GM06990 (cell line): Measurements from ENCODE around the genes NAXD, ANKRD10 and ARHGEF7.

DNA sequence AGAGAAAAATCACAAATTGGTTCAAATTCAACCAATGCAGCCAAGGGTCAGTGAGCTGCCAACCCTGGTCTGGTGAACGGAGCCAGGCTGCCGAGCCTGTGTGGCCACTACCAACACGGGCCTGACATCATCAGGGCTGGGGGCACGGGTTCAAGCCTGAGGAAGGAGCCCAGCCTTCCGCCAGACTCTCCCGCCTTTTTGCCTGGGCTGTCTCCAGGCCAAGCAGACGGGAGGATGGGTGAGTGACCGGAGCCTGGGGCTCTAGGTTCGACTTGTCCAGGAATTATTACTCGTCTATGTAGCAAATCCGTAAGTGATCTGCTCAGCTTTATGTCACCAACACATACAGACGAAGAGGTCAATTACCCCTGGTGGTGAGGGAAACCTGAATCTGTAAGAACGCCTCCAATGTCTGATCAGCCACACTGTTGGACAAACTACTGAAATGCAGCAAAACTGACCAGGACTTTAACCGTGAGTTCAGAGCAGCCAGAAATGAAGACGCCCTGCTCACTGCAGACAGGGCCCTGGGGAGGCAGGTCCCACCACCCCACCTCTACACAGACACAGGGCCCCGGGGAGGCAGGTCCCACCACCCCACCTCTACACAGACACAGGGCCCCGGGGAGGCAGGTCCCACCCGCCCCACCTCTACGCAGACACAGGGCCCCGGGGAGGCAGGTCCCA lies 31.8 kb downstream of the RAB20 start:
- RRBS, result 56% methylated on average over 1 of the region's 20 CpGs

DNA sequence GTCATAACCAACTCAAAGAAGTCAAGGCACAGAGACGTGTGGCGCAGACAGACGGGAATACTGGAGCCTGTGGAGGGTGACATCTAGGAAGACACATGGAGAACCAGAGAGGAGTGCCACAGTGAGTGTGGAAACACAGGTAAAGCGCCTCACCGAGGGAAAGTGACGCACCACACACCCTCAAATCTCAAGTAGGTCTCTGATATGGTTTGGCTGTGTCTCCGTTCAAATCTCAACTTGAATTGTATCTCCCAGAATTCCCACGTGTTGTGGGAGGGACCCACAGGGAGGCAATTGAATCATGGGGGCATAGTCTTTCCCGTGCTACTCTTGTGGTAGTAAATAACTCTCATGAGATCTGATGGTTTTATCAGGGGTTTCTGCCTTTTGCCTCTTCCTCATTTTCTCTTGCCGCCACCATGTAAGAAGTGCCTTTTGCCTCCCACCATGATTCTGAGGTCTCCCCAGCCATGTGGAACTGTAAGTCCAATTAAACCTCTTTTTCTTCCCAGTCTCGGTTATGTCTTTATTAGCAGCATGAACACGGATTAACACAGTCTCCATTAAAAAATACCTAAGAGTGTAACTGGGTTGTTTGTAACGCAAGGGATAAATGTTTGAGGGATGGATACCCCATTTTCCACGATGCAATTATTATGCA lies 16.8 kb downstream of the RAB20 start:
- RRBS, result no CpG with 5 or more reads among the region's 14 CpGs

DNA sequence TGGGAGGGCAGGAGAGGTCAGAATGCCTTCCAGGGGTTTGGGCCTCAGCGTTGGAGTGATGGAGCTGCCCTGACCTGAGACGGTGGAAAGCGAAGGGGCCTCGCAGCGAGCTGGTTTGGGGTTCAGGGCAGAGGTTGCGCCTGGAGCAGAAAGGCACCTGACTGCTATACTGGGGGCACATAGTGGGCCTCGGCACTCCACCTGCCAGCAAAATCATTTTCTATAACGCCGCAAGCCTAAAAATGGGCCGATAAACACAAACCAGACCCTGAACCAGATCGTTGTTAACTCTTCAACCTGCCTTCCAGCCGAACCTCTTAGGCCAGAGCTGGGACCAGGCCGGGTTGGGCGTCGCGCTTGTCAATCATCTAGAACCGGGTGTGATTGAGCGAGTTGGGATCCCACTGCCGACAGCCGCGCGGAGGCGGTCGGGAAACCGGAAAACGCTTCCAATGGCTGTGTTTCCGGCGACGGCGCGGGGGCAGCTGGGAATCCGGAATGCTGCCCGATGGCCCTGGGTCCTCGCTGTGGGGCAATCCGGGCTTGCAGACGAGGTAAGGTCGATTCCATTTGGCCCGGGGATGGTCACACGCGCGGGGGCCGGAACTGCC lies at the start of gene NAXD:
Gene NAXD (plus strand): TSS at position 452 of the 611 bp plus-strand sequence.
- RRBS, result 4% methylated on average over 13 of the region's 42 CpGs

- RRBS, result no CpG with 5 or more reads among the region's 5 CpGs
These were observed 1.8 kb downstream of the NAXD start for GRCh38 chr13:110617075-110617691.

DNA sequence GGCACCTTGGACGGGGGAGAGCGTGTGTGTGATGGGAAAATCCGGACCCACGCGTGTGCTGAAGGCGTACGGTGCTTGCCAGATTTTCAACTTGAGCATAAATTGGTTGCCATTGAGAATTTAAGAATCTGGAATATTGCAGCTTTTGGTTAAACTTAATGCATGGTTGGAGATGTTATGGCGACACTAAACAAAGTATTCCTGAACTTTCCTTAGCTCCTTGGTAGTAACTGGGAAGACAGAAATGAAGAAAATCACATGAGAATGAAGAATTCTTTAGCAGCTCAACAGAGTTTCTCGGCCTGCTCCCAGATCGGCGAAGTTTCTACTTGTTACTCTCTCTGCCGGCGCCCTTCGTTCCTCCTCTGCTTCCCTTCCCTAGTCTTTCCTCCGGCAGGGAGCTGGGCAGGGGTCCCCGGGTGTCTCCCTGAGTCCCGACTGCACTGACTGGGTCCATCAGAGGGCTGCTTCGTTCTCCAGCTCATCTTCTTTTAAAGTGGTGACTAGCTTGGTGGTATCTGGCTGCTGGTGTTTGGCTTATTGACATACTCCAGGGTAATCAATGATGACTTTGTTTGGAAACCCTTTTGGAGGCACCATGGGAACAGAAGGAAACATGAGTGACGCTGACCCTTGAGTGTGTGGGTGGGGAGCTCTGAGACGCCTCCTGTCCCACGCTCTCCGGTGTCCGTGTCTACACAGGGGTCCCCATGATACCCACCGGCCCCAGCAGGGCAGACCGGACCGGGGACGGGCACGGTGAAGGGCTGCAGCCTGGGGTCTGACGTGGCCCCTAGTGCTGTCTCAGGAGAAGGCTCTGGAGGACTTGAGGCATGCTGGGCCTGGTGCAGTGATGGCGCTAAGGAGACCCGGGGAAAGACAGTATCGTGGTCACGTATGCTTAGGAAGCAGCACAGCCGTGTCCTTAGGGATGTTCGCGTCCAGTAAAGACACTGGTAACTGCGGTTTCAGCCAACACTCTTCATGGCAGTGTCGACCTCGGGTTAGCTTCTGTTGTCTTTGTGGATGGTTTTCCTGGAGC lies 23.5 kb downstream of the NAXD start:
- RRBS, result 99% methylated on average over 2 of the region's 39 CpGs

DNA sequence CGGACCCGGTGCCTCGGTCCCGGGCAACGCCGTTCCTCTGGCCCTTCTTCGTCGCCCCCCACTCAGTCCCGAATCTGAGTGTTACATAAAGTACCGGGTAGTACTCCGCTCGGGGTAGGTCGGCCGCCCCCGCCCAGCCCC lies 1.1 kb downstream of the ING1 start:
- RRBS, result 3% methylated on average over 12 of the region's 15 CpGs

DNA sequence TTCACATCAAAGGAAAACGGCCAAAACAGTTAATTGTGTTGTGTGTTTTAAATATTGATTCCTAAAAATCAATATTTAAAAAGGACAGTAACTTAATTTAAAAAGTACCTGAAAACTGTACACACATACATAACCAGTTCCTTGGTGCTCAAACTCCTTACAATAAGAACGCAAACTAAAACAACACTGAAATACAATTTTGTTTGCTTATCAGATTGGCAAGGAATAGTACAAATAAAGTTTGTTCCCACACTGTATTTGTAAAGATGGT lies 96.3 kb downstream of the ING1 start:
- RRBS, result no CpG with 5 or more reads among the region's 2 CpGs

DNA sequence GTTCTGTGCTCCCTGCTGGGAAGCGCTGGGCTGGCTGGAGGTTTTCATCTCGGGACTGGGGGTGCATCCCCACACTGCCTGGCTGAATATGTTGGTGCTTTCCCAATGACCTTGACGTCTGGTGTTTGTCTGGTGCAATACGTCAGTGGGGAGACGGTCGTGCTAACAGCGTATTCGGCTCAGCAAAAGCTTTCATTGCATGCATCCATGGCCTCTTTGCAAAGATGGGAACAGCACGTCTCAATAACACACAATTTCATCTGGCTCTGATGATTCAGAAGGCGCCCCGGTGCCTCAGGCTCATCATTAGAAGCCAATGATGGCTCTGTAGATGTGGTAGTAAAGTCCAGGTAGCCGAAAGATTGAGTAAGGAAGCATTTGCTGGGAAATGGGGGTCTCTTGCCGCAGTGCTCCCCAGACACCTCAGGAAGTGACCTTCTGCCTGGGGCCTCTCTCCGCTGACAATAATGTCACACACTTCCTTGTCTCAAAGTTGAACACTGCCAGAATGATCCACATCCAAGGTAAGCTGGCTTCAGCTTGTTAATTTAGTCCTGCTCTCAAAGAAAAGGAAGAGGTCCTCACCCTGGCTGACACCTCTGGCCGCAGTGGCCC lies 97.7 kb downstream of the ING1 start:
- RRBS, result no CpG with 5 or more reads among the region's 15 CpGs

DNA sequence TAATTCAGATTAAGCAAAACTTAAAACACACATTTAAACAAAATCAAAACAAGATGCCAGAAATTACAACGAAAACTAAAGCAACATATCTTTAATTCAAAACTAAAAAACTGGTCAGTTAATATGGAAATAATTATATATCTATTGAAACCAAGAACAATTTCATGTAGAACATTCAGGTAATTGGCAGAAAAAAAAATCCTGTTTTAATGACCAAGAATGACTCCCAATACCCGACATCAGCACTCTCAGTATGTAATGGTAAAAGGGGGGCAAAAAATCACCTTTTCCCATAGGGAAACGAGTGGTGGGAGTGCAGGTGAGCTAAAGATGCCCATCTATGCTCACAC lies 24.8 kb downstream of the ANKRD10 start:
- RRBS, result no CpG with 5 or more reads among the region's 3 CpGs

- RRBS, result no CpG with 5 or more reads among the region's 15 CpGs
These were observed 22.2 kb downstream of the ANKRD10 start for GRCh38 chr13:110892308-110893525.

- RRBS, result no CpG with 5 or more reads among the region's 9 CpGs
These were observed 2.2 kb downstream of the ANKRD10 start for GRCh38 chr13:110912664-110913098.

DNA sequence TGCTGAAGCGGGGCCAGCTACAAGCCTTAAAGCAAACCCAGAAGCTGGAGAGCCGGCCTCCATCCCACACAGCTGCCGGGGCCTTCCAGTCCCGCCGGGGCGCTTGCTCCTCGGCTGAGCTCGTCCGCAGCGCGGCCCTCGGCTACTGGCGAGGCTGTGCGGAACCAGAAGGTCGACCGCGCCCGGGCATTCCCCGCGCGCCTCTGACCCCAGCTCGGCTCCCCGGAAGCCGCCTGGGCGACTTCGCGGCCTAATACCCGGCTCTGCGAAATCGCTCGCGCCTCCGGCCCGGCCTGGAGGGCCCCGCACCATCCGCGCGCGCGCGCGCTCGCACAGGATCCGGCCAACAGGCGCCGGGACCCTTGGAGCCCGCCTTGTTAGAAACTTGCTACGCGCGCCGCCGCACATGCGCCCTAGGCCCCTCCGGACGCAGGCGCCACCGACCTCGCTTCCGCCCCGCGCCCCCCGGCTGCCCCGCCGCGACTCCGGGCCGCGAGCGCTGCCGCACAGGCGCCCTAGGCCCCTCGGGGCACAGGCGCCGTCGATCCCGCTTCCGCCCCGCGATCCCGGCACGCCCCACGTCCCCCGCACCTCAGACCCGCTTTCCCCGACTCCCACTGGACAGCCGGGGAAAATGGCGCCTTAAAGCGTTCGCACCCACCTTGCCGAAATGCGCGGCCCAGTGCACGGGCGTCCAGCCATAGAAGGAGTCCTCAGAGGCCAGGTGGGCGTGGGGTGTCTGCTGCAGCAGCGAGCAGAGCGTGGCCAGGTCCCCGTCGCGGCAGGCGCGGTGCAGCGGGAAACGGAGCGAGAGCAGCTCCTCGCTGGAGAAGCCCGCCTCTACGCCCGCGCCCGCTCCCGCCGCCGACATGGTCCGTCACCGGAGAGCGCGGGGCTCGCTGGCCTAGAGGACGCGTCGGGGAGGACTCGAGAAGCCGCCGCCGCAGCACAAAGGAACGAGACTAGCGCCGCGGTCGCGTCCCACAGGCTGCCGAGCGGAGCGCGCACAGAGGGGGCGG lies at the start of gene ANKRD10:
Gene ANKRD10 (minus strand): TSS at position 1,006 of the 1,019 bp plus-strand sequence.
- RRBS, result 4% methylated on average over 69 of the region's 137 CpGs

GRCh38 chr13:110965564-110965947 lies 50.7 kb upstream of the ANKRD10 start:
- RRBS, result no CpG with 5 or more reads among the region's 6 CpGs

DNA sequence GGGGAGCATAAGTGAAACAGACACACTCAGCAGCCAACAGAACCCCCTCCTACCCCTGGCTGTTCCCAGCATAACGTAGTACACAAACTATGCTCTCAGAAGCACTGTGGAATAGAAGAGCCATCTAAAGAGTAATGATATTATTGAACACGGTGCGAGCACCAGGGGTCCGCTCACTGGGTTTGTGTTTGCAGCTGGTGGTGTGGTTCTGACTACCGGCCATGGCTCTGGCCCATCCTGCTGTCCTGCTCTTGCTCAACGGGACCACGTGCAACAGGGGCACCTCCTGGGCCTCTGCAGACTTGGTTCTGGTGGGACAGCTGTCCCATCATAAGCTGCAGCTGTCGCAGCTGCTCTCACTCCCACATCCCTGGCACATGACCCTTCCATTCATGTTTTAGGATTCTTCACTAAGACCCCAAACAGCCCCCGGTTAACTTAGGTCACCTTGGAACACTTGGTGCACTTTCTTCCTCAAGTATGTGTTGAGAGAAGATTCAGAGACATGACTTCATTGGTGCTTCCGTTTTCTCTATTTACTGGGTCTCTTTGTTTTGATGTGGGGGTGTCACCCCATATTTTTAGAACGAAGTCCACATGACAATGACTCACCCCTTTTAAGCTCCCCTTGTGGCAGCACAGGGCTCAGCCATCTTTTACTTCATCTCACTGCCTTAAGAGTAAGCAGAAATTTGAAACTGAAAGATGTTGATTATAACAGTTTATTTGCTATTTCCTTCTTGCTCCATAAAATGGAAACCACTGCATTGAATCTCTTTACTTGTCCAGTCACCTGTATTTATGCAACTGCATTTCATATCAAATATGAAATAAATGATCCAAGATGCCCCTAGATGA lies 68.4 kb upstream of the ARHGEF7 start:
- RRBS, result no CpG with 5 or more reads among the region's 11 CpGs

DNA sequence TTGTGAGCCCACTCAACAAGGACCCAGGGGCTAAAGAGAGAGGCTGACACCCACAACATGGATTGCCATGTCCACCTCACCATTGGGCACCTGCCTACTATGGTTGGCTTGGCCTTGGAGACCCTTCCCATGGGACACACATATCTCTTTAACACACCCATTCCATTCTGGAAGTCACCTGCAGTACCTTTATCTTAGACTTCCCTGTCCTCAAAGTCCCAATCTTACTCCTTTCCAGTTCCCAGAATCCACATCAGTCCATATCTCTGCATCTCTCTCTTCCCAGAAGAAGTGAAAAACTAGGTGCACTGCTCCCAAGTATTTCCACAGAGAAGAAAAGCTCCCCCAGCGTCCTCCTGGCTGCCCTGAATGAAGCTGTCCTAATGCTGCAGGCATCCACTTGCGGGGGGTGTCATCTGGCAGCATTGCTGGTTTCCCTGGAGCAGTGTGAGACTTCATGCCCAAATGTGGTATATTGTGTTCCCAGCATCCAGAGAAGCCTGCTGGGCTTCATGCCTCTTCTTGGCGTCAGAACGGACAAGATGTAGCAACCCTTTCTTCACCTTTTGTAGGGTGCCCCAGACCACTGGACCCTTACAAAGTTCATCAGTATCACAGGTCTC lies 33.0 kb upstream of the ARHGEF7 start:
- RRBS, result no CpG with 5 or more reads among the region's 4 CpGs

- RRBS, result 6% methylated on average over 17 of the region's 46 CpGs
These were observed 791 bp upstream of the ARHGEF7 start for GRCh38 chr13:111114142-111114895.

GRCh38 chr13:111115041-111115646 lies at the start of gene ARHGEF7:
ARHGEF7 (plus strand) TSS chr13:111115310.
- RRBS, result 3% methylated on average over 66 of the region's 93 CpGs

- RRBS, result 4% methylated on average over 47 of the region's 70 CpGs
These were observed 594 bp downstream of the ARHGEF7 start for GRCh38 chr13:111115647-111116161.

DNA sequence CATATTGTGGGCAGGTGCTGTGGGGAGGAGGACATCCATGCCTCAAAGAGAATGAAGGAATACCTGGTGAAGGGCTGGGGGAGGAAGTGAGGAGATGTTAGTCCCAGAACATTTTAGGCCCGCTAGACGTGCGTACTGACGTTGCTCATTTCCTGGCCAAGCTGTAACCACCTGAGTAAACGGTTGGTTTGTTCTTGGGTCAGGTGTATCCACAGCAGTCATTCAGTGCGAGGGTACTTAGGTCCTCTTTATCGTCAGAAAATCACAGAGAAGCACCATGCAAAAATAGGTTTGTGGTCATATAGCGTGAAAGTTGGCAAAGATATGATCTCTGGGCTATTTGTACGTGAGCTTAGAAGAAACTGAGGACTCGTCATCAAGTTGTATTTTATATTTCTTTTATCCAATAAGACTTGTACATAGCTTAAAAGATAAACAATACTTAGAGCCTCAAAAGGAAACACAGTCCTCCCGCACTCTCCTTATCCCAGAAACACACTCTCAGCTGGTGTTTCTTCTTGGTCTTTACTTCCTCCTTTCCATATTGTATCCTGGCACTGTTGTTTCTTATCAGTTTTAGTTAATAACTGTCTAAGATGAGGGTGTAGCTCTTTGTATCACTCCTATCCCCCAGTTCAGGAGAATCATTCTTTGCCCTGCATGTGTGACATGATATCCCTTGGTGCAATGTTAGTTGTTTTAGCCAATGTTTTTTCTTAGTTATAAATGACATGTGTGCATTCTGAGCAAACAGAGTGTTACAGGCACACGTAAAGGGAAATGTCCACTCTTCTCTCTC lies 52.0 kb downstream of the ARHGEF7 start:
- RRBS, result no CpG with 5 or more reads among the region's 12 CpGs